Peripheral blood mononuclear cell (primary cell): ENCODE measurements around a stretch of chr7.

DNA sequence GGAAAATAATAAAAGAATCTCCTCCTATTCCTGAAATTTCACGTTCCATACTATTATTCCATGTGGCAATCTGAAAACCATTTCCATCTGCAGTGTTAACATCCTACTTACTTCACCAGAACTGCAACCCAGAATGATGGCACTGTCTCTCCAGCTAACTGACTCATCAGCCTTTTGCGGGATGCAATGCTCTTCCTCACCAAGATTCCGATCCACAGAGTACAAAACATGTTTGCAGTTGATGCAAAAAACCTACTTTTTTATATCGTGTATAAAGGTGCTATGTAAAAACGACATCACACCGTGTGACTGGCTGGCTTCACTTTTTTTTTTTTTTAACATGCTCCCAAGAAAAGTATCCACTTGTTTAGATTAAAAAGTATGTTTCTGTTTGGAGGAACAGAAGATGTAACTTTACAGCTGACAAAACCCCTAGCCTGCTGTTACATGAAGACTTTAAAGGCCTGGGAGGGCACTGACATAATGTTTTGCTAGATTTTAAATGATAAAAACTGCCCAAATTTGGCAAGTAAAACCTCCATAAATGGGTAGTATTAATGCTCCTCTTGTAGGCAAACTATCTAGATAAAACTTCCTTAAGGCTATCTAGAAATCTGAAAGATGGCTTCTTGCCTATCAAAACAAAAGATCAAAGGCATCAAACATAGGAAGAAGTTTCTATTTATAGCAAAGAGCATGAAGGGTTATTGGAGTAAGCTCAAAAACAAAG, 50.6 kb downstream of the ESYT2 start:
- PRO-cap, 8 experiments, result no peak in any of the 8 experiments

DNA sequence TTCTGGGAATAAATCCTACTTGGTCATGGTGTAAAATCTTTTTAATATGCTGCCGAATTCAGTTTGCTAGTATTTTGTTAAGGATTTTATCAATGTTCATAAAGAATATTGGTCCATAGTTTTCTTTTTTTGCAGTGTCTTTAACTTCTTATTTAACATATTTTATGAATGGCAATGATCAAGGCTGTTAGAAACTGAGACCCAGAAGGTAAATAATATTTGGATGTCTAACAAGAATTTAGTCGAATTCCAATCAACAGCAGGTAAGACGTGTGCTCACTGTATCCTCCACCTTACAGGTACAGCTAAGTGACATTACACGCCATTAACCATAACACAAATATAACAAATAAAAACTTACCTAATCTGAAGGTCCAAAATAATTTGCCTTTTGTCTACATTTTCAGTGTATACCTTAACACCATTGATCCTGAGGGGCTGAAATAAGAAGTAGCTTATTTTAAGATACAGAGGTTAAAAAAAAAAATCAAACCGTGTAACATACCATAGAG, 36.0 kb downstream of the ESYT2 start:
- PRO-cap, 8 experiments, result no peak in any of the 8 experiments

- PRO-cap, 8 experiments, result peak in 1 of 8 experiments; most common plus-strand start chr7:158867424 (in 1)
Observed at GRCh38 chr7:158867310-158867711, 11.0 kb downstream of the DYNC2I1 start.

DNA sequence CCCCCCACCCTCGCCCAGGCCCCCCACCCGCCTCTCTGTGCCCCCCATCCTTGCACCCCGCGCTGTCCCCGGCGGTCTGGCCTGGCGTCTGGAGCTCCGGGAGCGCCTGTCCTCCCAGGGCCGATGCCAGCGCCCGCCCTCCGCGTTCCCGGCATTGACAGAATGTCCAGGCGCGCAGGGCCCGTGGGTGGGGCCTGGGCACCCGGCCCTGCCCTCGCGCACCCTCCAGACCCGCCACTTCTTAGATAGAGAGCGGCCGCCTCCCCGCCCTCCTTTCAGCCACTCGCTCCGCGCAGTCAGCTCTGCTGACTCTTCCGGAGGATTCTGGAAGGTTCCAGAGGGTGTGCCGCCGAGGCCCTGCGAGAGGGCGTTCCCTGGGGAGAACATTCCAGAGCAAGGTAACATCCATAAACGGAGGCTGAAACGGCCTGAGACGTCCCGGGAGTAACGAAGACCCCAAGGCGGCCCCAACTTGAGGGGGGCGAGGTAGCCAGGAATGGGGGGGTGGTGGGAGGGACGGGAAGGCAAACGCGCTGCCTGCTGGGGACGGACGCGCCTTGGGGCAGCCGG, 117.8 kb downstream of the DYNC2I1 start:
- PRO-cap, 8 experiments, result no peak in any of the 8 experiments

GRCh38 chr7:159070485-159070915, 74.2 kb downstream of the VIPR2 start:
- PRO-cap, 8 experiments, result peak in 1 of 8 experiments; most common minus-strand start chr7:159070595 (in 1)

DNA sequence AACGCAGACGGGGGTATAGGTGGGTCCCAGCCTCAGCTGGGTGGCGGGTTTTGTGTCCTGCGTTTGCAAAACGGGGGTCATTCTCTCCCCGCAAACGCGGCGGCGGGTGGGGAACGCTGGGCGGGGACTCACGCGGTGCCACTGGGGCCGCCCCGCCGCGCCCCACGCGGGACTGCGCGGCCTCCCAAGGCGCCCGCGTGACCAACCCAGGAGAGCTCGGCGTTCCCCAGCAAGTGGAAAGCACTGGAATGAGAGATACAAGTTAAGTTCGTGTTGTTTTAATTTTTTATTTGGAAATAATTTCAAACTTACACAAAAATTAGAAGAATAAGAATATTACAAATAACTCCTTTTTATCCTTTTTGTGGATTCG, 898 bp upstream of the VIPR2 start:
- PRO-cap, 8 experiments, result no peak in any of the 8 experiments

DNA sequence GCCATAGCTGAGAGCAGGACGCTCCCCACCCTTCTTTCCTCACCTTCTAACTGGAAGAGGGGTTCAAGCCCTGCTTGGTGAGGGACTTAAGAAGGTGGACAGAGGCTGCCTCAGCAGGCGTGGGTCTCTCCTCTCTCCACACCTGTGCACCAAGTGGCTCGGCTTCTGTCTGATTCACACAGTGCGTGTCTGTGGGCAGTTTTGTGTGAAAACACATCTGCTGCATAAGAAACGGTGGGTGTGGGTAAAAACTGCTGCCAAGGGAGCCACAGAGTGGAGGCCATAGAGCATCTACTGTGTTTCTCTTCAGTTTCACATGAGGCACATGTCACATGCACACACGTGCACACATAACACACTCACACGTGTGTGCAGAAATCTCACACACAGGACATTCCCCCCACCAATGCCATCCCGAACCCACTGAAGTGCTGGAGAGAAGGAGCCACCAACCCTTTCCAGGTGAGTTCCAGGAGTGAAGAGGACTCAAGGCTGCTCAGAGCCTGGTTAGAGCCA, 53.7 kb upstream of the VIPR2 start:
- PRO-cap, 8 experiments, result peak in 4 of 8 experiments; most common minus-strand start position 155 of the sequence (in 4)